ENCODE results near the genes VCP, GBA2 and SPAG8.

DNA sequence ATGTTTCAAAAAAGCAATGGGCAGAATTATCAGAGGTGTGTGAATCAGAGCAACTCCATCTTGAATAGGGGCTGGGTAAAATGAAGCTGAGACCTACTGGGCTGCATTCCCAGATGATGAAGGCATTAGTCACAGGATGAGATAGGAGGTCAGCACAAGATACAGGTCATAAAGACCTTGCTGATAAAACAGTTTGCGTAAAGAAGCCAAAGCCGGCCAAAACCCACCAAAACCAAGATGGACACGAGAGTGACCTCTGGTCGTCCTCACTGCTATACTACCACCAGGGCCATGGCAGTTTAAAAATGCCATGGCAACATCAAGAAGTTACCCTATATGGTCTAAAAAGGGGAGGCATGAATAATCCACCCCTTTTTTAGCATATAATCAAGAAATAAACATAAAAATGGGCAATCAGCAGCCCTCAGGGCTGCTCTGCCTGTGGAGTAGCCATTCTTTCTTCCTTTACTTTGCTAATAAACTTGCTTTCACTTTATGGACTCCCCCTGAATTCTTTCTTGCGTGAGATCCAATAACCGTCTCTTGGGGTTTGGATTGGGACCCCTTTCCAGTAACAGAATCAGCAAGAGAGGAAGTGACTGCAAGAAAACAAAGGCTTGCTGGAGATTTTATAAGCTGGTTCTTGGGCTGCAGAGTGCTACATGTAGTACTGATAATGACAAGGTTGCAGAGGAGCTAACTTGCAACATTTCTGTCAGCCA lies 15.7 kb upstream of the C9orf131 start:
- PRO-cap, result no peak

- PRO-cap, result no peak
These were observed 1.7 kb upstream of the C9orf131 start for GRCh38 chr9:35040147-35040914.

- PRO-cap, result bidirectional peak, plus-strand start at chr9:35072965, minus-strand start at chr9:35072598
These were observed at the start of gene VCP for GRCh38 chr9:35072443-35073258. VCP (minus strand) TSS chr9:35072625.

DNA sequence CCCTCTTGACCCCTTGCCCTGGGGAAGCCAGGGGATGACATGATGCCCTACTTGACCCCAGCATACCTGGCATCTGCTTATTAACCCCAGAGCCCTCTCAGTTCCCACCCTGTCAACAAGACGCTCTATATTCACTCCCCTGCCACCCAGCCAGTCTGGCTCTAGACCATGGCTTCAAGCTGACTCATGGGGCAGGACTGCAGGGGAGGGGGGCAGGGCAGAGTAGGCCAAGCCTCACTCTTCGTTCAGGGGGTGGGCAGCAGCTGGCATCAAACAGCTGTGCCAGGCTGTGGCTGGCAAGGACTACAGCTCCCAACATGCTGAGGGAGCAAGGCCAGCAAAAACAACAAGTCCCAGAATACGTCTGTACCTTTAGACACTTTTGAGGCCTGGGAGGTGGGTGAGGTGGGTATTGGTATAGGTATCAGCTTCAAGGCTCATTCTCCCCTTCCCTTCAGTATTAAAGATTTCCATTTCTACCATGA lies 5.3 kb downstream of the ATOSB start:
- PRO-cap, result no peak

DNA sequence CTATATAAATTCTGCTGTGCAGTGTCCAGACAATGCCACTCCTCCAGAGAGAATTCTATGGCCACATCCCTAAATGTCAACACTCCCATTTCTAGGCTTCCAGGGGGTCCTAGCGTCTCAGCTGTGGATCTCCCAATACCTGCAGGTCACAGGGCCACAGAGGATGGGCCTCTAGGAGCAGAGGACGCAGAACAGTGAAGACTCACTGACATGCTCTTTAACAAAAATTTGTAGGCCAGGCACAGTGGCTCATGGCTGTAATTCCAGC lies 12.8 kb upstream of the UNC13B start:
- PRO-cap, result no peak

DNA sequence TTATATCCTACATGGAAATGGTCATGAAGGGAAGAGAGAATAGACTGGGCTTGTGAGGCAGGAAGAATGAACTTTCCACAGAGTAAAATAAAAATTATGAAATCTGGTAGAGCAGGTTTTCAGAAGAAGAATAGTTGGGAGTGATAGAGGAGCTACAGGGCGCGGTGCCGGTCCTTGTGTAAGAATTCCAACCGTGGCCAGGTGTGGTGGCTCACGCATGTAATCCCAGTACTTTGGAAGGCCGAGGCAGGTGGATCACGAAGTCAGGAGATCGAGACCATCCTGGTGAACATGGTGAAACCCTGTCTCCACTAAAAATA lies 8.9 kb upstream of the UNC13B start:
- PRO-cap, result no peak

GRCh38 chr9:35162866-35163414 lies 1.1 kb downstream of the UNC13B start:
- PRO-cap, result no peak

- PRO-cap, result no peak
These were observed 534 bp downstream of the RUSC2 start for GRCh38 chr9:35490428-35490862.

GRCh38 chr9:35517037-35517632 lies 27.2 kb downstream of the RUSC2 start:
- PRO-cap, result no peak

- PRO-cap, result no peak
These were observed 6.1 kb upstream of the TESK1 start for GRCh38 chr9:35598926-35599481.

DNA sequence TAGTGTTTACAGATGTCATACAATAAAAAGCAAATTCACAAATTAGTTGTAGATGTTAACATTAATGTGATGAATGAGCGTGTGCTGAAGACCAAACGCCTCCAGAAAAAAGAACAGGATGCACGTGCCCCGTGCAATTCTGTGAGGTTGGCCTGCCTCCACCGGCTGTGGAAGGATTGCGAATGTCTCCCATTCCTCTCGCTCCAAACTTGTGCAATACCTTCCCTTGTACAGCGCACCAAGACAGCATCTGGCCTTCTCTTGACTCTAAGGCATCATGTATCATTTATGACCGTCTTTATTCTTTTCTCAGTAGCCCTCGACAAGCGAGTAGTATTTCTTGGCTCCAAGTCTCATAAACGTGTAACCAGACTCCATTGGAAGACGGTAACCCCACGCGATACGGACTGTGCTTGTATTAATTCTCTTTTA lies 1.6 kb upstream of the TESK1 start:
- PRO-cap, result no peak

GRCh38 chr9:35679593-35680602 lies 6.2 kb downstream of the CA9 start:
- PRO-cap, result no peak

- PRO-cap, result bidirectional peak, plus-strand start at chr9:35690123, minus-strand start at chr9:35689925; bidirectional peak, plus-strand start at chr9:35690725, minus-strand start at chr9:35690694; bidirectional peak, plus-strand start at chr9:35690938, minus-strand start at chr9:35690881
These were observed 611 bp upstream of the TPM2 start for GRCh38 chr9:35690066-35691005.

DNA sequence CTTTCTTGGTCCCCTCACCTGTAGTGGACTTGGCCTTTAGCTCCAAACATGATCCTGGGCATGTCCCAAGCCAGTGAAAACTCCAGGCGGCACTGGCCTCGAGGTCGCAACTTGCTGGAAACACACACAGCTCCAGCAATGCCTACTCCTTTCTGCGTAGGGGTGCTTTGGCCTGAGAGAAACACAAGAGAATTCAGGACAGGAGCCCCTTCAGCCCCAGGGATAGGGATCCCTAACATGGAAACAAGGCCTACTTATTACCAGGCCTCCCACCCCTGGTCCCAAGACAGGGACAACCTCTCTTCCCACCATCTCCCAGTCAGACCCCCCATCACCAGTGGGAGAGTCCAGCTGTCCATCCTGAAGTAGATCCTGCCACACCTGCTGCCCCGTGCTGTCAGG lies 7.7 kb downstream of the CREB3 start:
- PRO-cap, result no peak

GRCh38 chr9:35748509-35749483 lies at the start of gene GBA2:
GBA2 (minus strand) TSS chr9:35749228.
- PRO-cap, result bidirectional peak, plus-strand start at chr9:35749286, minus-strand start at chr9:35749171

- PRO-cap, result unidirectional peak, plus-strand start at chr9:35756794; bidirectional peak, plus-strand start at chr9:35757200, minus-strand start at chr9:35757080
These were observed 2.6 kb upstream of the MSMP start for GRCh38 chr9:35756482-35757301.

GRCh38 chr9:35811868-35812663 lies at the start of gene SPAG8:
SPAG8 (minus strand) TSS chr9:35812262.
- PRO-cap, result bidirectional peak, plus-strand start at chr9:35812278, minus-strand start at chr9:35812158

GRCh38 chr9:35828998-35829193 lies 132 bp upstream of the TMEM8B start:
- PRO-cap, result bidirectional peak, plus-strand start at chr9:35829228, minus-strand start at chr9:35829104

DNA sequence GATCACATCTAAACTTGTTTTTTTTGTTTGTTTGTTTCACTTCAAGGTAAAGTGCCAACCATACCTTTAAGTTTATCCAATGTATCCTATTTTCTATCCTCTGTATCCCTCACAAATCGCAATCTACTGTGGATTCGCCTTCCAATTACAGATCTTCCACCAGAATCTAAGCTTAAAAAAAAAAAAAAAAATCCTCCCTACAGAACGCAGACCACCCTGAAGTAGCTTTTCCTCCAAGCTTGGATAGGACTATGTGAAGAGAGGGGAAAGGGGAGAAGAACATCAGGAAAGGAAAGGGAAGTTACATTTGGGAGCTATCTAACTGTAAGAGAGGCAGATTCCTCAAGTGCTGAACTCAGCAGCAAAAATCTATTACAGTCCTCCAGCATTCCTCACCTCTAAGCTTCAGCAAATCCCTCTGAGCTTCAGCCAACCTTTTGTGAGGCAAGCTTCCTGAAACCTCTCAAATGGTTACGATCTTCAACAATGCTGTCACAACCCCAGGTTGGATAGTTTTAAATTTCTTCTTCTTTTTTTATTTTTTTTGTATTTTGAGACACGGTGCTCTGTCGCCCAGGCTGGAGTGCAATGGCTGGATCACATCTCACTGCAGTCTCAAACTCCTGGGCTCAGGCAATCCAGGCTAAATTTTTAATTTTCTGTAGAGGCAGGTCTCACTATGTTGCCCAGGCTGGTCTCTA lies 2.4 kb upstream of the RNF38 start:
- PRO-cap, result no peak

GRCh38 chr9:36445976-36446590 lies 46.0 kb upstream of the RNF38 start:
- PRO-cap, result no peak

Data from fallopian tube (tissue), 1 donor.